NT2/D1 (cell line): ENCODE data around the genes CTCF and TSNAXIP1.

- RRBS, 2 experiments, result no CpG with 5 or more reads among the region's 23 CpGs
These were observed 4.7 kb downstream of the HSD11B2 start for GRCh38 chr16:67435494-67436242.

DNA sequence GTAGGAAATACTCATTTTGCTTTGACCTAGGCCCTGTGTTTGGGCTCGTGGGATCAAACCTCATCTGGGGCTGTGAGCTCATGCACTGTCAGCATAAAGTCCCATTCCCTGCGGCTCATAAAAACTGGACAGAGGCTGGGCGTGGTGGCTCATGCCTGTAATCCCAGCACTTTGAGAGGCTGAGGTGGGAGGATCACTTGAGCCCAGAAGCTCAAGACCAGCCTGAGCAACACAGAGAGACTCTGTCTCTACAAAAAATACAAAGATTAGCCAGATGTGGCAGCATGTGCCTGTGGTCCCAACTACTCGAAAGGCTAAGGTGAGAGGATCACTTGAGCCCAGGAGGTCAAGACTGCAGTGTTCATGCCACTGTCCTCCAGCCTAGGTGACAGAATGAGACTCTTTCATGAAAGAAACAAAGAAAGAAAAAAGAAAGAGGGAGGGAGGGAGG, 17.8 kb downstream of the ATP6V0D1 start:
- RRBS, 2 experiments, result no CpG with 5 or more reads among the region's 4 CpGs

DNA sequence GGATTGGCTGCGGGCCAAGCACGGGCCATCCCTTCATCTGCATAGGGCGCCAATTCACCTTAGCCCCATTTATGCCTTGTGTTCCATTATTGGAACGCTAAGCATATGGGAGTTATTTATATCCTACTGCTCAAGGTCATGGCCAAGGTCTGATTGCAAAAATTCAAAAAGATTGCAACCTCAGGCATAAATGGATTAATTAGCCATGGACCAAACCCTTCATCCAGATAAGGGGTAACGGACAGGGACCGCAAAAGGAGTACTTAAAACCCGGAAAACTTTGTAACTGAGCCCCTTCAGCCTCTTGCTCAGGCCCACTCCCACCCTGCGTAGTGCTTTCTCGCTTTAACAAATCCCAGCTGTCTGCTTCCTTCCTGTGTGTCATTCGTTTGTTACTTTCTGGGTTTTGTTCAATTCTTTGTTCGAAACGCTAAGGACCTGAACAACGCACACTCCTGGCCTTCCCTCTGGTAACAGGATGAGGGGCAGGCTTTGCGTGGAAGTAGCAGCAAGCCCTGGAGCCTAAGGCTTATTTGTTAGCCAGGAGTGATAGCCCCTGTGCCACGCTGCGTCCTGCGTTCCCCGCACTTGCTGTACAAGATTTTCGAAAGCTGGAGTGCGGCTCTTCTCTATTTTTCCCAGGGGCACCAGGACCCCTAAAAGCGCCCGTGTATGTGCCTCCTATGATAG, 952 bp upstream of the ATP6V0D1 start:
- RRBS, 2 experiments, result no CpG with 5 or more reads among the region's 22 CpGs

GRCh38 chr16:67514311-67514766, 14.3 kb upstream of the RIPOR1 start:
- RRBS, 2 experiments, result no CpG with 5 or more reads among the region's 8 CpGs

DNA sequence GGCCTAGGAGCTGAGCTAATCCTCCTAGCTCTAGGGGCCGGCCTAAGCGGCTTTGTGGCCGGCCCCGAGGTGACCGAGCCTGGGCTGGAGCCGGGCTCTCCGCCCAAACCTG, 562 bp downstream of the RIPOR1 start:
- RRBS, 2 experiments, result no CpG with 5 or more reads among the region's 7 CpGs

GRCh38 chr16:67529614-67530878, 1.4 kb downstream of the RIPOR1 start:
- RRBS, 2 experiments, result 15 to 22% methylated on average over 17 to 22 of the region's 63 CpGs

- RRBS, 2 experiments, result no CpG with 5 or more reads among the region's 10 CpGs
These were observed 6.4 kb downstream of the RIPOR1 start for GRCh38 chr16:67534834-67535669.

DNA sequence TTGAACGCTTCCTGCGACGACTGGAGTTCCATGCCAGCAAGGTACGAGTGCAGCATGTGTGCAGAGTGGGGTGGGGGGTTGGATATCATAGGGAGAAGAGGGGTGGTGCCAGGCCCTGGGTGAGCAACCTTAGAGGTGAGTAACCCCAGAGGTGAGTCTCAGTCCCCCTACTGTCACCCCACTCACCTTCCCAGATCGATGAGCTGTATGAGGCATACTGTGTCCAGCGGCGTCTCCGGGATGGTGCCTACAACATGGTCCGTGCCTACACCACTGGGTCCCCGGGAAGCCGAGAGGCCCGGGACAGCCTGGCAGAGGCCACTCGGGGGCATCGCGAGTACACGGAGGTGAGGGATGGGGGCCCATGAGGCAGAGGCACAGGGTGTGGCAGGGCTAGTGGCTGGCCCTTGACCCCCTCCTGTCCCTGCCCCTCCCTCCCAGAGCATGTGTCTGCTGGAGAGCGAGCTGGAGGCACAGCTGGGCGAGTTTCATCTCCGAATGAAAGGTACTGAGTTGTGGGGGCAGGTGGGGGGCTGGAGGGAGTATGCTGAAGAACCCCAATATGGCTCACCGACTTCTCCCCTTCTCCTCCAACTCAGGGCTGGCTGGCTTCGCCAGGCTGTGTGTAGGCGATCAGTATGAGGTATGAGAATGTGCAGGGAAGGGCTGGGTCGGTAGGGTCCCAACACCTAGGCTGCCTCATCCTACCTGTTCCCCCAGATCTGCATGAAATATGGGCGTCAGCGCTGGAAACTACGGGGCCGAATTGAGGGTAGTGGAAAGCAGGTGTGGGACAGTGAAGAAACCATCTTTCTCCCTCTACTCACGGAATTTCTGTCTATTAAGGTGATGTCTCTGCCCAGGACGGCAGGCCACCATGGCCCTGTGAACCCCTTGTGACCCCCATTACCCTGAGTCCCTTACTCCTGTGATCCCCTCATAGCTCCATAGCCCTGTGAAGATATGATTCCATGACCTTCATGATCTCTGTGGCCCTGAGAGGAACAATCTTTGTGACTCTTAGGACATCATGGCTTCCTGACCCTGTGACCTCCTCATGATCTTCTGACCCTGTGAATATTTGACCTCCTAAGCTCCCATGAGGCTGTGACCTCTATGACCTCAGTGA, 11.6 kb downstream of the RIPOR1 start:
- RRBS, 2 experiments, result no CpG with 5 or more reads among the region's 29 CpGs

DNA sequence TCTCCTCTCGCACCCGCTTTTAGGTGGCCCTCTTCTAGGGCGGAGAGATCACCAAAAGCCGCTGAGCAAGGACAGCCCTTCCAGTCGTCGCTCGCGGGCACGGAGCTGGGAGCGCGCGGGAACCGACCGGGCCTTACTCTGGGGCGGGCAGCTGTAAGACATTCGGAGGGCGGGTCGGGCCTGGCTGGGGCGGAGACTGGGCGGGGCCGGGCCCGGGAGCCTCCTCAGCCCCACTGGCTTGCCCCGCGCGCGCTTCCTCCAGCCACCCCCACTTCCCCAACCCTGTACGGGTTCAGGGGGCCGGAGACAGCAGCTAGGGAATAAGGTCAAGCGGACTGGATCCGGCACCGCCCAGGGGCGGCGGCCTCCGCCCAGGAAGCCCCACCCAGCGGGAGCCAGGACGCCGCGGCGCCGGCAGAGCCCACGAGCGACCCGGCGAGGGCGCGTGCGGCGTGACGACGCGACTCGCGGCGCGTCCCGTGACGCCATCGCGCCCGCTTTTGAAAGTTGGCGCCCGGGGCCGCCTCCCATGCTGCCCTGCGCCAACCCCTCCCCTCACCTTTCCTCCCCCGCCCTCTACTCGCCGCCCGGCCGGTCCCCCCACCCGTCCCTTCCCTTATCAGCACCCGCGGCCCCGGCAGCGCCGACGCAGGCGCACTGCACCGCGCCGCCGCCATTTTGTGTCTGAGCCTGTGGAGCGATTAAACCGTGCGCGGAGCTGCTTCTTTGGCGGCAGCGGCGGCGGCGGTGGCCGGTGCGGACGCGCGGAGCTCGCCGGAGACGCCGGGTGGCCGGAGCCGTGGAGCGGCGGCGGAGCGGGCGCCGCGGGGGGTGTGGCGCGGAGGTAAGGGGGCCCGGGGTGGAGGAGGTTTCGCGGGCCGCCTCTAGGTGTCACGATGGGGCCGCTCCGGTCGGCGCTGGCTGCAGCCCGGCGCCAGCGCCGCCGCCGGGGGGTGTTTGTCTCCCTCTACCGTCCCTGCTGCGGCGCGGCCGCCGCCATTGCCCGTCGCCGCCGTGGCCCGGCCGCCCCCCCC, at the start of gene CTCF:
Gene CTCF, plus strand, starts transcription at position 646 of the 1,034 bp plus-strand sequence.
- RRBS, 2 experiments, result 1% methylated on average over 77 to 82 of the region's 137 CpGs

DNA sequence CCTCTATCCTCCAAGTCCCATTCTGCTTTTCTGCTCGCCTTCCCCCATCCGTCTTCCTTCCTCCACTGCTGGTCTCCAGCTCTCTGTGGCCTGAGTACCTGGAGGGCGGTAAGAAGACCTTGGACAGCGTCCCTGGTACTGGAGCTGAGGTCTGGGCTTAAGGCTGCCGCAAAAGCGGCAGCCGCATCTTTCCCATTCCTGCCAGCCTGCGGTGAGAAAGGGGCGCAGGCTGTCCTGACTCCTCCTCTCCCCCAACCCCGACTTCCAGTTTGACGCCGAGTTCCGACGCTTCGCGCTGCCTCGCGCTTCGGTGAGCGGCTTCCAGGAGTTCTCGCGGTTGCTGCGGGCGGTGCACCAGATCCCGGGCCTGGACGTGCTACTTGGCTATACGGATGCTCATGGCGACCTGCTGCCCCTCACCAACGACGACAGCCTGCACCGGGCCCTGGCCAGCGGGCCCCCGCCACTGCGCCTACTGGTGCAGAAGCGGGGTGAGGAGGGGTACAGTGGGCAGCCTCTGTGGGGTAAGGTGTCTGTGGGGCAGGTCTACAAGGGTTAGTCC, 508 bp downstream of the PARD6A start:
- RRBS, 2 experiments, result 38 to 76% methylated on average over 6 of the region's 35 CpGs

- RRBS, 2 experiments, result 93 to 95% methylated on average over 4 of the region's 10 CpGs
These were observed 1.8 kb downstream of the ENKD1 start for GRCh38 chr16:67664678-67665282.

DNA sequence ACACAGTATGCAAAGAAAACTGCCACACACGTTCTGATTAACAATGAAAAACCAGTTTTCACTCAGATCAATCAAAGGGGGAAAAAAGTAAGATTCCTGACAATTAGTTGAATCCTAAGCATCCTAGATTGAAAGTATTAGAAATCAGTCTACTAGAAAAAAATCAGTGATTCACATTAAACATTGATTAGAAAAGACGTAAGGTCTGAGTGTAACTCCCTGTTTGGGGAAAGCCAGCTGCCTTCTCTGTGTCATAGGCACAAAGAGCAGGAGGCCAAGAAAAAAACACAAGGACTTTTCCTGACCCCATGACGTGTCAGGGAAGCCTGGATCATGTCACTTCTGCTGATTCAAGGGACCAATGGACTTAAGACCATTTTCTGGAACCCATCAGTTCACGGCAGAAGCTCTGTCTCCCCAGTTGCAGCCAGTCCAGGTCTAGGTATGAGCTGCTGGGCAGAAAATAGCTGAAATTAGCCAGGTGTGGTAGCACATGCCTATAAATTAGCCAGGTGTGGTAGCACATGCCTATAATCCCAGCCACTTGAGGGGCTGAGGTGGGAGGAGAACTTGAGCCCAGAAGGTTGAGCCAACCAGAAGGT, 36.0 kb downstream of the RANBP10 start:
- RRBS, 2 experiments, result no CpG with 5 or more reads among the region's 4 CpGs

GRCh38 chr16:67806388-67807542, at the start of gene TSNAXIP1:
TSNAXIP1 (plus strand) TSS chr16:67806889.
- RRBS, 2 experiments, result under 1 to 1% methylated on average over 6 to 9 of the region's 75 CpGs

DNA sequence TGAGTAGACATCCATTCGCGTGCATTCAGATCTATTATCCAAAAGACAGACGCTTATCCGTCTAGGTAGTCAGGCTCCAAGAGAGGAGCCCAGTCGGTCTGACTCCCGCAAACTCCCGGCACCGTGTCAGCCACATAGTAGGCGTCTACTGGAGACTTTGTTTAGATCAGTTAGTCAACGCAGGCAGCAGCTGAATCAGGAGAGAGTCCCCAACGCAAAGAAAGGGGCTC, 631 bp upstream of the THAP11 start:
- RRBS, 2 experiments, result no CpG with 5 or more reads among the region's 11 CpGs

DNA sequence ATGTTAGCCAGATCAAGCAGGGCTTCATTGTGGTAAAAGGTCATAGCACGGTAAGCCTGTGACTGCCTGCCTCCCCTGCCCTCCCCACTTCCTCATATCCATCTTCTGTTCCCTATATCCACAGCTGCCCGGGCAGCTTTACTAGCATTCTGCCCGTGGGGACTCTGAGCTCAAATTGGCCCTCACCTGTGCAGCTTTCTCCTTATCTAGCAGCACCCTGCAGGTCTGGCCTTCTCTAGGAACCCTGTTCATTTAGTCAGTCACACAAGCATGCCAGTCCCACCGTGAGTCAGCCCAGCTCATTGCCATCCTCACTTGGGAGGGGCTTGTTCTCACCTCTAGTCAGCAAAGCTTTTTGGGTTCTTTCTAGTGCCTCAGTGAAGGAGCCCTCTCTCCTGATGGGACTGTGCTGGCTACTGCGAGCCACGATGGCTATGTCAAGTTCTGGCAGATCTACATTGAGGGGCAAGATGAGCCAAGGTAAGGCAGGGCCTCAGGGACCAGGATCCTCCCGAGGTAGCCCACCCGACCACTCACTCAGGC, 5.0 kb downstream of the EDC4 start:
- RRBS, 2 experiments, result no CpG with 5 or more reads among the region's 8 CpGs

- RRBS, 2 experiments, result no CpG with 5 or more reads among the region's 4 CpGs
These were observed 1.4 kb upstream of the NFATC3 start for GRCh38 chr16:68083789-68084112.

- RRBS, 2 experiments, result no CpG with 5 or more reads among the region's 1 CpG
These were observed 6.5 kb downstream of the NFATC3 start for GRCh38 chr16:68091516-68092125.

- RRBS, 2 experiments, result no CpG with 5 or more reads among the region's 5 CpGs
These were observed 2.5 kb downstream of the ESRP2 start for GRCh38 chr16:68233256-68233938.

GRCh38 chr16:68236423-68236830, 500 bp upstream of the ESRP2 start:
- RRBS, 2 experiments, result no CpG with 5 or more reads among the region's 15 CpGs

DNA sequence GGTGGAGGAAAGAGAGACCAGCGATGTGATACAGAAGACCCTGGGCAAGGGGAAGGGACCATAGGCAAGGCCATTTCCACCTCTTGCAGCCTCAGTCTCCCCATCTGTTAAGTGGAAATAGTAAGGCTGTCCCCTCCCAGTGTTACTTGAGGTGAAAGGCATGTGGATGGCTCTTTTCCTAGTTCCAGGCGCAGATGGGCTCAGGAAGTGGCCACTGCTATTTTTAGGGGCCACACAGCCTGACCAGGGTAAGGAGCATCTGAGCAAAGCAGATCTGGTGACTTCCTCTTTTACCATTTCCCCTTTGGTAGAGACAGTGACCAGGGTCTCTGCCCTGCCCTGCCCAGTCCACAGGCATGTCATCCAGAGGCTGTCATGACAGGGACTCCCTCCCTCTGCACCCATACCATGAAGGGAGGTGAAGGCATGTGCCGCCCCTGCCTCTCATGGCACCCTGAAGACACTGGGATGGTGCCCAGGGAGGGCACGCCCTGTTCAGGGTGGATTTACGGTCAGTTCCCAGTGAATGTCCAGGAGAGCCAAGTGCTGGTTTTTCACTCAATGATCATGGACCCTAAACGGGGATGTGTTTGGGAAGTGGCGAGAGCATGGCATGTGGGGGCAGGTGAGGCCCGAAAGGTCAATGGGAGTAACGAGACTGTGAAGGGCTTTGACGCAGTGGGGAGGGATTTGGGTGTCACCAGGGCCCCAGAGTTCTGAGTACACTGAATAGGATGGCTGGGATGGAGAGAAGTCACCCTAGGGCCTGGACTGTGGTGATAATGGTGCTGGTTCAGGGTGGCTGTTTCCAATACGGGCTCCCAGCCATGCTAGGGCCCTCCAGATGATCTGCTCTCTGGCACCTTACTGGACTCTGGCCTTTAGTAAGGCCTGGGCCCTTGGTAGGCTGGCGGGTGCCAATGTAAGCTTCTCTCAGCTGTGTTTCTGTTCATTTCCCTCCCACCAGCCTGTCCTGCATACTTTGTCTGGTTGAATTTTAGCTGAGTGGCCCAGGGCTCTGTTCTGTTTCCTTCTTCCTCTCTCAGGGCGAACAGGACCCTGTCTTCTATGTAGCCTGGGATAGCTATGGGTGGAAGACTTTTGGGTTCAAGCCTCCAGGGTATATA, 2.5 kb downstream of the PLA2G15 start:
- RRBS, 2 experiments, result no CpG with 5 or more reads among the region's 13 CpGs